ENCODE data around the genes CHIT1 and OPTC.

DNA sequence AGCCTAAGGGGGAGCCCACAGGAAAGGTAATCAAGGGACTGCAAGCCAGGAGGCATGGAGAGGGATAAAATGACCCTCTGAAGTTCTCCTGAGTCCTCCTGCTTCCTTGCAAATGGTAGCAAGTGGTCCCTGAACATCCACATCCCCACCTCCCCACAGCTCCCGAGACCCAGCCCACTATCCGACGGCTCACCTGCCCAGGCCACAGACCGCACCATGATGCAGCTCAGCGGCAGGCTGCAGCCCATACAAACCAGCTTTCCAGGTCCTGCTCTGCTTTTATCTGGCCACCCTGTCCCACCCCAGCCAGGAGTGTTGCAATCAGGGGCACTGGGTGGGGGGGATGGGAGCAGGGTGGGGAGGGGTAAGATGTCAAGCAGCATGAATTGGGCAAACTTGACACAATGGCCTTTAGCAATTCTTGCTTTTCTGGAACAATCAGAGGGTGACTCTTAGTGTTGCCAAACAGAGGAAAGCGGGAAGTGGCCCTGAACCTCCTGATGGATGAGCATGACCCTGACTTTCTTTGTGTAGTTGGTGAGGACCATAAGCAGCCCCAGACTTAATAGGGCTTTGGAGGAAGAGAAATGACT lies at the start of gene CHIT1:
Gene CHIT1 (minus strand): TSS at position 255 of the 593 bp plus-strand sequence.
- PRO-cap, result no peak

DNA sequence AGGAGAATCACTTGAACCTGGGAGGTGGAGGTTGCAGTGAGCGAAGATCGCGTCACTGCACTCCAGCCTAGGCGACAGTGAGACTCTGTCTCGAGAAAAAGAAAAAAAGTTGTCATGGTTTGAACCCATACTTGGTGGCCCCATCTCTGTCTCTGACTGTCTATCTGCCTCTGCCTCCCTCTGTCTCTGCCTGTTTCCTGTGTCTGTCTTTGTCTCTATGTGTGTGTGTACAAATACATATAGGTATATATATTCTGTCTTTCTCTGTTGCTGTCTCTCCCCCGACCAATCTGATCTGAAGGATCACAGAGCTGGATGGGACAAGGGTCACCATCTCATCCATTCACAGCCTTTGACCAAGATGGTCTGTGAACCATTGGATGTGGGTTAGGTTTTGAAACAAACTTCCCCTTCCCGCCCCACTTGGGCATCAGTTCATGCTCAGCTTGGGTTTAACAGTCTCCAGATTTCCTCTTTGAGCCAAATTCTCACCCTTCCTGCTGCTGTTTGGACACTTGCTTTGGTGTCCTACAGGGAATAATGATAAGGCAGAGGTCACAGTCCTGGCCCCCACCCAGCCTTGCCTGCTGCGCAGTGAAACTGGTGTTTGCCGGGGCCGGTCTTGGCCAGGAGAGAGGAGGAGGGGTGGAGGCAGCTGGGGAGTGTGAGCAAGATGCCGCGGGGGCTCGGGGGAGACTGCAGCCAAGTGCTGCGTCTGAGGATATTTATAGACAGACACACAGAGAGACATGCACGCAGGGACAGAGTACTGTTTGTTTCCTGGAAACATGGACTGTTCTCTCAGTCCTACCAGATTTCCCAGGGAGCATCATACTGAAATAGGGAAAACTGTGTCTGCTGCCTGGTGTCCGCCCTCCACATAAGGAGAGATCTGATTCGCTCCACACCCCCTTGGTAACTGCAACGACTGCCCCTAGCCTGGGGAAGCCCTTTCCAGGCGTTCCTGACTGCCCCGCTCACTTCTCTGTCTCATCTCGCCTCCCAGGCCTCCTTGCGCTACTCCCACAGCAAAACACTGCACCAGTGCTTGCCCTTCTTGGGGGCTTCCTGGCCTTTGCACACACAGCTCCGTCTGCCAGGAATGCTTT lies 27.0 kb upstream of the BTG2 start:
- PRO-cap, result no peak

- PRO-cap, result no peak
Measured at GRCh38 chr1:203288507-203289119, 16.7 kb upstream of the BTG2 start.

- PRO-cap, result no peak
Measured at GRCh38 chr1:203299015-203299563, 6.2 kb upstream of the BTG2 start.

GRCh38 chr1:203324942-203326077 lies 20.0 kb downstream of the BTG2 start:
- PRO-cap, result no peak

- PRO-cap, result no peak
Measured at GRCh38 chr1:203369179-203369559, 18.2 kb upstream of the FMOD start.

DNA sequence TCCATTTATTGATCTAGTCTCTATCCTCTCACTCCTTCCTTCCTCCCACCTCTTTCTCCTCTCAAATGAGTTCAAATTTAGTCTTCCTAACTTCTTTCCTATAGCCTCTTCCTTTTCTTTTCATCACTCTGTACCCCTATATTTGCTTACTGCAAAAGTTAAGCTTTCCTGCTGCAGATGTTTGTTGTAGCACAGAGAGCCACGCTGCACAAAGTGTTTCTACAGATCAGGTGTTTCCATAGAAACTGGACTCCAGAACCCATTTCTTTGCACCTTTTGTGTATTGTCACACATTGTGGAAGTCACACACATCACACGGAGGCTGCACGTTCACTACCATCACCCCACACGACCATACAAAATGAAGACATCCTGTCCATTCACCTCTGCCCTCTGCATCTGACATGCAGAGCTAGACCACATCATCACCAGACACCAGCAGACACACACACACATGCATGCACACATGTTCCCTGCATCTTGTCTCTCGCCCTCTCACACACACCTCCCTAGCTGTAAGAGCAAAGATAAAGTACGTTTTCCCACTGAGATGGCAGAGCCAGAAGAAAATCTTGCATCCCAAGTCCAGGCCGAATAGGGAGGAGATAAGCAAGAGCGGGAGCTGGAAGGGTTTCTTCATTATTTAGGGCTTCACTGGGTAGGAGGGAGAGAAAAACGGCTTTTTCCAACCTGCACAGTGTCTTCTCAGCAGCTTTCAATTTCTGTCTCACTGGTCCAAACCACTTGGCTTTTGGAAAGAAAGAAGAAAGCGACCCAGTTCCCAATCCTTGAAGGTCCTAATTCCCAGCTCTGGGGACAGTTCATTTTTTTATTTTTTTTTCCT lies 625 bp downstream of the PRELP start:
- PRO-cap, result no peak

- PRO-cap, result no peak
Measured at GRCh38 chr1:203493913-203494288, at the start of gene OPTC. TSS of gene OPTC (plus strand) at chr1:203494153.

GRCh38 chr1:203511587-203512264 lies 17.8 kb downstream of the OPTC start:
- PRO-cap, result no peak

DNA sequence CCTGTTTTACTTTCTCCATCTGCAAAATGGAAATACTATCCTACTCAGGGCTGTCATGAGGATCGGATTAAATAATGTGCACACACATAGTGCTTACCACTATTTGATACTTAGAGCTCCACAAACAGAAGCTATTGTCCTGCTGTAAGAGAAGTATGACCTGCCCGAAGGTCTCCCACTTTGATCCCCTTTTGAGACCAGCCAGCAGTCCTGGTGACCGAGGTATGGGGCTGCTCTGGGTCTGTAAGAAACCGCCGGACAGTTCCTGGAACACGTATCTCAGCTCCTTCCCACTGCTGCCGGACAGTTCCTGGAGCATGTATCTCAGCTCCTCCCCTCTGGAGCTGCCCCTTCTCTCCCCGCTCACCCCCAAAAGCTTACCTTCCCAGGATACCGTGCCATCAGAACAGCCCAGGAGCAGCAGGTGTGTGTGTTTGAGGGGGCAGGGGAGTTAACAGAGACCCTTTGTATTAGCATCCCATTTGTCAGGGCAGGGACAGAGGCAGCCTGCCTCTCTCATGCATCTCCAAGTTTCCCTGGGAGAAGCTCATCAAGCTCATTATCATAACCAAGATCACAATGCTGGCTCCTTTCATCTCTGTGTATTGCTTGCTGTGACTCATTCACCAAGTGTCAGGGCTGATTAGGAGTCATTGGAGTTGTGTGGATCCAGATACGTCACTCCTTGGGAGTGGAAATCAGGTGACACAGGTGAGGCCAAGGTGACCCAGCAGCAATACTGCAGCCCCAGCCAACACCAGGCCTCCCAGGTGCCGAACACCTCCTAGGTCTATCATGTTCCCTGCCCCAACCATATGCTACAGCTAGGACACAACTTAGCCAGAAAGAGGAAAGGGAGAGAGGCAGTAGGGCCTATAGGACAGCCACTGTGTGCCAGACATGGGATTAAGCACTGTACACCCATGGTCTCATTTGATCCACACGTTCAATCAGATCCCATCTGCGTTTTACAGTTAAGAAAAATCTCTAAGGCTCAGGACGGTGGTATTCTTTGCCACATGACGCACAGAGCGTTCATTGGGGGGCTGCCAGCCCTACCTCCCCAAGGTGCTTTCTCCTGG lies 25.3 kb downstream of the OPTC start:
- PRO-cap, result bidirectional peak, plus-strand start at position 701 of the sequence, minus-strand start at position 538 of the sequence

- PRO-cap, result no peak
Measured at GRCh38 chr1:203521217-203521761, 27.3 kb downstream of the OPTC start.

DNA sequence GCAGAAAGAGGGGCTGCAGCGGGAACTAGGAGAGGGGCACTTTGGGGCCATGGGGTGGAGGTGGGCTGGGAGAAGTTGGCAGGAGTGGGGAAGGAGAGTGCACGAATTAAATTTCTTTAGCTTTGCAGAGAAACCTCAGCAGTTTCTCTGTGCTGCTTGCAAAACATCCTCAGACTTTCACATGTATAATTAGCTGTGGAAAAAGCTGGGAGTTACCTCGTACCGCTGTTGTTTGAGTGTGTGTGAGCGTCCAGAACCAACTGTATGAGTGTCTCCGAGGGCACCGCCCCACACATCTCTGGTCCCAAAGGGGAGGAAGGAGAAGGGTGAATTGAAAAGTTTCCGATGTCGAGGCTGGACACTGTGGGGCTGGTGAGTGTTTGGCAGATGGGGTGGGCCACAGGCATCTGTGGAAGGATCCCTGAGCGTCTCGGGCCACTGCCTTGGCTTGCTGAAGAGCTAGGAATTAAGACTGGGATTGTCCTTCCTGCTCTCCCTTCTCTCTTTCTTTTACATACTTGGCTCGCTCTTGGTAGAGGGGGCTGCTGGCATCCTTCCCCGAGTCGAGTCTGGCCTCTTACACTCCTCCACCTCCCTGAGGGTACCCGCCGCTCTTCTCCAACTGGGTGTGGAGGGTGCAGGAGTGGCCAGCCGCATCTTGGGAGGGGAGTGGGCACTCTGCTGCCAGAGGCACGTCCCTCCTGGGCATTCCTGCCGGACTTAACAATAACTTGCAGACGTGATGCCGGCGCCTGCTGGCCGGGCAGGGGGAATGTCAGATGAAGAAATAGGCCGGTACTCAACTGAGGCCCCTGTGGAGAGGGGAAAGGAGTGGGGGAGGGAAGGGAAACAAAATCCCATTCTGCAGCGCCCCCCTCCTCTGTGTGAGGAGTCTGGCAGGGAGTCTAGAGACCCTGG lies 1.3 kb downstream of the ATP2B4 start:
- PRO-cap, result bidirectional peak, plus-strand start outside the sequence, minus-strand start at position 713 of the sequence

GRCh38 chr1:203638883-203639506 lies 12.4 kb downstream of the ATP2B4 start:
- PRO-cap, result no peak

GRCh38 chr1:203649791-203650993 lies 23.6 kb downstream of the ATP2B4 start:
- PRO-cap, result bidirectional peak, plus-strand start at chr1:203650527, minus-strand start at chr1:203650486

DNA sequence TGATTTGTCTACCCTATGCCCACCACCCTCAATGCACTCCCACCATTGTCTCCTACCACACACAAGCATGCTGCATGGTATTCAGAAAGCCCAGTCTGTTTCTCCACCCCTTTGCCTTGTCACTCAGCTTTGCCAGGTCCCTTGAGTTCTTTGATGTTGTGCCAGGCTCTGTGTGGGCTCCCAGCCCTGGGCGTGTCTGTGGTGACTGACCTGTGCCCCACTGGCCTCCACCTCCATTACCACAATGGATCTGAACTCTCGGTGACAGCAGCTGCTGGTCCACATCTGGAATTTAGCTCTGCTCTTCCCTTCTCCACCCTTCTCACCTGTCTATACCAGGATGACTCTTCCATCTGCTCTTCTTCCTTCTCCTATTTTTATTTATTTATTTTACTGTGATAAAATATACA lies 35.0 kb downstream of the ATP2B4 start:
- PRO-cap, result no peak

DNA sequence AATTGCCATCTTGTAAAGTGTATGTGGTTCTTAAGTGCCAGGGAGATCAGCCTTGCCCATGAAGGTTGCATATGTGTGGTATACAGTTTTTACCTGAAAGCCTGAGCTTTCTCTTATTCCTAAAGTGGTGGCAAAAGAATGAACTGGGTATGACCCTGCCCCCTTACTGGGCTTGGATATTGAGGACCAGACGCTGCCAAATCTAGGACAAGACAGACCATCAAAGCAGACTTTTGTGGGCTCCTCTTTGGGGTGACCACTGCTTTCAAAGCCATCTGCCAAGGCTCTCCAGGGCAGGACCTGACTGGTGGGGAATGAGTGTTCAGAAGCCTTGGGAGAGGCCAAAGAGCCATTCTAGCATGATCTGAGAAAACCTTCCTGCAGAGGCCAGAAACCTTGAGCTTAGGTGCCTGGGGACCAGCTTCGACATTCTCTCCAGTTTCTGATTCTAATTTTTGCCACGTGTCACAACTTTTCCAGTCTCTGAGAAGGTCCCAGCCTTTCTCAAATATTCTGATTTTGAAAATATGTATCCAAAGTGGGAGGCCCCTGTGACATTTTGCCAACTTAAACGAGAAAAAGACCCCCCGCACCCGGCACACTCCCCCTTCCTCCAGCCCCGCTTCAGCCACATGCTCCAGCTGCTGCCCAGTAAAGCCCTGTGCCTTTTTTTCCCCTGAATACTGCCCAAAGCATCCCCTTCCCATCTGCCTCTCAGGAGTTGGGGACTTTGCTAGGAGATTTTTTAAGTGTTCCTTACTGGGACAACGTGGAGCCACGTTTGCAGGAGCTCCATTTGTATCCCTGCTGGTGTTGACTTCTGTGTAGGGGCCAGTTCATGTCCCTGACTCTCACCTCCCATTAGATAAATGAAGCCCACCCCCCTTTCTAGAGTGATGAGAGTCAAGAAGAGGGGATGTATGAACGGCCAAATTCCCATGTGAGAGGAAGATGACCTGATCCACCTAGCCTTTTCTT lies 24.0 kb upstream of the LAX1 start:
- PRO-cap, result no peak

DNA sequence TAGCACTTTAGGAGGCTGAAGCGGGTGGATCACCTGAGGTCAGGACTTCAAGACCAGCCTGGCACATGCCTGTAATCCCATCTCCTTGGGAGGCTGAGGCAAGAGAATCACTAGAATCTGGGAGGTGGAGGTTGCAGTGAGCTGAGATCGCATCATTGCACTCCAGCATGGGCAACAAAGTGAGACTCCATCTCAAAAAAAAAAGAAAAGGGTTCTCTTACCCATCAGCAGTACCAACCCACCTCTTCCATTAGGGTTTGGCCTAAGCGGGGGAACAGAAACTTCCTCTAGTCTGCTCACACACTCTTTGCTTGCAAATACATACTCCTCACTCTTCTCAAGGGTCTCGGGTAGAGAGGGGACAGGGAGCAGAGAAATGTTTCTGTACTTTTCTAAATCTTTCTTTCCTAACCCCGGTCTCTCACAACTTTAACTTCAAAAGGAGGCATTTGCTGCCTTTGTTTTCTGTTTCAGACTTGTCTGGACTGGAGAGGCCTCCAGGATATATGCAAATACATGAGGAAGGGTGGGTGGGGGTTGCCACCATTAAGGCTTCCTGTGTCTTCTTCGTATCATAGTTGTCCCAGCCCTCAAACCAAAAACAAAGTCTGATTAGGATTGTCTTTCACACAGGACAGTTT lies 10.6 kb upstream of the LAX1 start:
- PRO-cap, result no peak

DNA sequence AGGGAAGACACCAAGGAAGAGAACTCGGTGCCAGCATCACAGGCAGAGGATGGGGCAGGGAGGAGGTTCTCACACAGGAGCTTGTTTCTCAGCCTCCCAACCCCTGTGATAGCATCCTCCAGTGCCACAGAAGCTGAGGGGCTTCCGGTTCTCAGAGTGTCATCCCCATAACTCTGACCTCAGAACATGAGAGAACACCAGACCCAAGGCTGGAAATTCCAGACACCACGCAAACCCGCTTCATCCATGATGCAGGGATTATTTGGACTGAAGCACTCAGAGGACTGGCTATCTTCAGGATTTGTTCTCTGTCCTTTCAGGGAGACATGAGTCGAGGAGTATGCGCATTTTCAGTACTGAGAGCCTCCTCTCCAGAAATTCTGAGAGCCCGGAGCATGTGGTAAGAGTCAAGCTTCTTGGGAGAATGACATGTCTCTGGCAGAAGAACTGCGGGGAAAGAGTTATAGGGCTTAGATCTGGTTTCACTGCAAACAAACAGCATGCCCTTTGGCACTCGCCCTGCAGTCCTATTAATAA lies 6.8 kb downstream of the LAX1 start:
- PRO-cap, result no peak

DNA sequence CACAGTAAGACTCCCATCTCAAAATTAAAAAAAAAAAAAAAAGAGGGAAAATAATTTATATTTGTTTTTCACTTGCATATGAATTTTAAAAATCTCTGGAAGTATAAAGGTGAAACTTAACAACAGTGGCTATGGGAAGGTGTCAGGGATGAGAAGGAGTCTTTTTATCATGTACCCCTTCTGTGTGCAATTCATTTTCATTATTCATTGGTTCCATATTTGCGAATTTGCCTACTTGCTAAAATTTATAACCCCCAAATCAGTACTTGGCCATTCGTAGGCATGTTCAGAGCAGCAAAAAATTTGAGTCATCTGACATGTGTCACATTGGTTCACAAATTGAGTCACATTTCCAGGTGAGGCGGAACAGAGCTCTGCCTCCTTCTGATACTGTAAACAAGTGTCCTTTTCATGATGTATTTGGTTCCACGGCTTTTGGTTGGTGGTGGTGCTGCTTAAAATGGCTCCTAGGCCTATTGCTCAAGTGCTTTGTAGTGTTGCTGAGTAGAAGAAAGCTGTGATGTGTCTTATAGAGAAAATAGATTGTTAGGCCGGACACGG lies 28.9 kb downstream of the ZBED6 start:
- PRO-cap, result no peak

- PRO-cap, result no peak
Measured at GRCh38 chr1:204128504-204128826, 23.4 kb downstream of the ETNK2 start.